Neural progenitor cell (in vitro differentiated cells): ENCODE results near the gene SLC25A27.

DNA sequence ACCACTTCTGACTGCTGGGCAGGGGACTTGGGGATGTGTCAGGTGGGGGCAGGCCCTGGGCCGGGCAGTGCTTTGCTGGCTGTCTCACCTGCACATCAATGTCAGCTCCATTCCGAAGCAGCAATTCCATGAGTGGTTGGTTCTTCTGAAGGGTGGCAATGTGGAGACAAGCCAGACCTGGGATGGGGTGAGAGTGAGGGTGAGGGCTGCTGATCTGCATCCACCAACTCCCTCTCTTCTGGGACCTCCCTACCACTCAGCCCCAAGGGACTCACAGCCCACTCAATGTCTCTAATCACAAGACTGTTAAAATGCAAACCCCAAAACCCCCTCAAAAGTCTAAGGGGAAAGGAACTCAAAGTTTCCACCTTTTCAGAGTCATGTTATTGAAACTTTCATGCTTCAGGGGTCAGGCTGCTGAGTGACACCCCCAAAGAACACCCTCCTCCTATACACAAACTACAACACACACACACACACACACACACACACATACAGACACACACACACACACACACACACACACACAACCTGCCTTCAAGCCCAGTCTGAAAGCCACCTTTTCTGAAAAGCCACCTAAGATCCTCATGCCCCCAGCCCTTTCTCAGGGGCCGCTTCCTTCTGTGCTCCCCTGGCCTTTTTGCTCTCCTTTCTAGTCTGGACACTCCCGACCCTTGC, 3.2 kb upstream of the SLC35B2 start:
- RAMPAGE, long total RNA = no peak

DNA sequence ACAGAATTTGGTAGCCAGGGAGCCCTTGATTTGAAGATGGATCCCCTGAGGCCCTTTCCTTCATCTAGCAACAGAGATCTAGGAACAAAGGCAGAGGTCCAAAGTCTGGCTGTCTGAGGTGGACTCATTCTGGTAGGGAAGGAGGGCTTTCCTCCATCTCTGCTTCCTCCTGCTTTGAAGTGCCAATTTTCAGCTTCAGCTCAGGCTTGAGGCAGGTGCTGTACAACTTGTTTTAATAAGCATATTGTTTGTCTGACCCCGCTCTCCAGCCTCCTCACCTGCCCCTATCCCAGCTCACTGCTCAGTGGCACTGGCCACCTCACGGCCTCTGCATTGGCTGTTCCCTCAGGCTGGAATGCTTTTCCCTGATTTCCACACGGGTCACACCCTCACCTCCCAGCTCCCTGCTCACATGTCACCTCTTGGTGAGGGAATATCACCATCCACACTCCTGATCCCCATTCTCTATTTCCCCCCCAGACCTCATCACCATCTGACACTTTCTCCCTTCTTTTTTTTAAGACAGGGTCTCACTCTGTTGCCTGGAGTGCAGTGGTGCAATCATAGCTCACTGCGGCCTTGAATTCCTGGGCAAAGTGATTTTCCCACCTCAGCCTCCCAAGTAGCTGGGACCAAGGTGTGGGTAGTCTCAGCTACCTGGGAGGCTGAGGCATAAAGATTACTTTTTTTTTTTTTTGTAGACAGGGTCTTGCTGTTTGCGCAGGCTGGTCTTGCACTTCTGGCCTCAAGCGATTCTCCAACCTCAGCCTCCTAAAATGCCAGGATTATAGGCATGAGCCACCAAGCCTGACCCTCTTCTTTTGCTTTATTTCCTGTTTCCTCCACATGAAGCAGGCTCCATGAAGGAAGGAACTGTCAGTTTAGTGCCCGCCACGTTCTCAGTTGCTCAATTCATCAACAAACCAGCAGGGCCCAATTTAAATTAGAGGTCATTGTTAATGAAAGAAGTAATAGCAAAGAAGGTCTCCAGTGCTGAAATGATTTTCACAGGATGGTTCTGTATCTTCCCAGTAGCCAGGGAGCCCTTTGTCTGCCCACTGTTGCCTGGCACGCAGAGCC, 1.6 kb upstream of the TCTE1 start:
- RAMPAGE, long total RNA = no peak

- RAMPAGE, long total RNA = no peak
These were observed 102.6 kb downstream of the CDC5L start for GRCh38 chr6:44489877-44490691.

DNA sequence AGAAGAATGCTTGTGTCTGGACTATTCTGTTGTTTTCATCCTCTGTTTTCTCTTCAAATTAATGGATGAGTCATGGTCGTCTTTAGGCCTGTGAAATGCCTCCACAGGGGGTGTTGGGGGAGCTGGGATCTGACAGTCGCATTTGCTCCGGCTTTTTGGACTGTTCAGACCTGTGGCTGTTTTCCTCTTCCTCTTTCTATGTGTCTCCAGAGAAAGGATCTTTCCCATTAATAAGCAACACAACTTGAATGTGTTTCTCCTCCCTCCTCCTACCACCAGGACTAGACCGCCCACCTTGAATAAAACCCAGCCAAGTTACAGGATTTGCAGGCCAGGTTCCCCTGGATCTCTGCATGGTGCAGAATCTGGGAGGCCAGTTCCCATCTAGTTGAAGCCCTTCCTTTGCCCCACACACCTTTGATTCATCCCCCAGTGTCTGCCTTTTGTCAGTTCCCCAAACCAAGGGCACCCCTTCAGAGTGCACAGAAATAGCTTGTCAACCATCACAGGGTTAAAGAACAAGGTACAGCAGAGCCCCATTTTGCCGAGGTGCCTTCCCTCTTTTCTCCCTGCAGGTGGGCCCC, 280.0 kb downstream of the CDC5L start:
- RAMPAGE, long total RNA = no peak

DNA sequence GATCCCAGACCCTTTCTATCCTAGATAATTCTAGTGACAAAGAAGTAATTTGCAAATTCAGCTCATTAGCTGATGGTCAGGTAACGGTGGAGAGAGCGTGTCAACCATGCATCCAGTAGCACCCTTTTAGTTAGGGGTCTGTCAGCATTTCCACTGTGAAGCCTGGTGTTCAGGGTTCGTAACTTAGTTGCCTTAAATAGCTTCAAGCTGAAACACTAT, 48.5 kb upstream of the SUPT3H start:
- RAMPAGE, long total RNA = no peak

DNA sequence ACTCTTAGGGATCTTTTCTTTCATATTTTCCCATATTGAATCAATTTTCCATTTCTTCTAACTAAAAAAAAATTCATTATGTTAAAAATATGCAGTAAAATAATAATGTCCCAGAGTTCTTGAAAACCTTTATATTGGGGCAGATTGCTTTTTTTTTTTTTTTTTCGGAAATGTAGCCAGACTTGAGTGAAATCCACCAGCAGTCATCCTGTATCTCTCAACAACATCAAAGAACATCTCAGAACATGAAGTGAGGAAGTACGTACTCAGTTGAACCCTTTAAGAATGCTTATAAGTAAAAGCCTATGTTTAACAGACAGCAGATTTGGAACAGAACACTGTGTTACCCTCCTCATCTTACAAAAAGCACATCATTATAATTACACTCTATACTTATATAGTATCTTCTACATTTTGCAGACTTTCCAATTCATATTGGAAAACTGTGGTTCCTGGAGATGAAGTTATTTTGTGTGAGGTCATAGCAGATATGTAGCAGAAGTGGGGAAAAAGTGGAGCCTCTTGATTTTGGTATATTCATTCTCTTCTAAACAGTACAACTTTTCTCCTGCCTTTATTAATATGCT, 51.0 kb upstream of the SUPT3H start:
- RAMPAGE, long total RNA = no peak

GRCh38 chr6:45566681-45567226, 189.0 kb upstream of the SUPT3H start:
- RAMPAGE, long total RNA = no peak

DNA sequence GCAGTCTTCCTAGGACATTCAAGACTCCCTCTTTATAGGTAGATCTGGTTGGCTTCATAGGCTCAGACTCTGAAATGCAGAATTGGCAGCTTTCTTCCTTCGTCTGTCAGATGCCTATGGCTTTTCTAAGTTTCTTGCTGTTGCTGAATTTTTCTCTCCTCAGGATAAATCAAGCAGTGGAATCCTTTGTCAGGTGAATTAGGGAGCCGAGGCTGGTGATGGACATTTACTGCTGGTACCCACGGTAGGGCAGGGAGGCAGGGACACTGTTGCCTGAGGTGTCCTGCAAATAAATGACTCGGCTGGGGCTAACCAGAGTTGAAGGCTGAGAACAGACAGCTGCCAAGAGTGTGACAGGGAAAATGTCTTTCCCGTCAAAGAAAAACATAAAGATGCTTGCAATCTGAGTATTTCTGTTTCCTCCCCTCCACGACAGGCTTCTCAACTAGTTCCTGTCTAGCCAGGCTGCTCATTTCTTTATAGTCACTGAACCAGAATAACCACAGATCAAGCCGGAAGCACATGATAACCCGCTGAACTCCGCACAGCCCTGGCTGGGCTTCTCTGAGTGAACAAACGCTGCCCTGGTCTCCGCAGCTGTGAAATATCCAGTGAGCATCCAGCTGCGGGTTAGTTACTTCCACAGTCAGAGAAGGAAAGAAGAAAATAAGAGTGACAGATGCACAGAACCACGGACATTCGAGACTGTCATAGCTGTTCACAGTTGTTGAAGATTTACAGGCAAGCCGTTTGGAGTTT, 299.6 kb upstream of the SUPT3H start:
- RAMPAGE, long total RNA = no peak

DNA sequence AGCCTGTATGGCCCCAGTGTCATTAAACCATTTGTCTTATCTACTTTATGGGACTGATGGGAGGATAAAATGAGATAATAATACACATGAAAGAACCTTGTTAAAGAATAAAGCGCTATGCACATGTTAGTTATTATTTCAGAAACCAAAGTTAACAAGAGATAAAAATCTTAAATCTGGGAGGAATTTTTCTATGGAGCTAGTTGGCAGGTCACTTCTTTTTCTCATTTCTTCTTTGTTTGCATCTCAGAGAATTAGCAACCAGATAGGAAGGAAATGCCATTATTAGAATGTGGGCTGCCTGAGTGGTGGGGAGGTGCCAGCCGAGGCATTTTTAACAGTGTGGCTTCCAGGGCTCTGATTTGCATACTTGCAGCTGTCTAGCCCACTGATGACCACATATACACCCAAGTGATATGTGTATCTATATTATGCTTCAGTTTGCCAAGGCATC, 206.8 kb downstream of the CLIC5 start:
- RAMPAGE, long total RNA = no peak

GRCh38 chr6:45970187-45970717, 45.4 kb downstream of the CLIC5 start:
- RAMPAGE, long total RNA = no peak

DNA sequence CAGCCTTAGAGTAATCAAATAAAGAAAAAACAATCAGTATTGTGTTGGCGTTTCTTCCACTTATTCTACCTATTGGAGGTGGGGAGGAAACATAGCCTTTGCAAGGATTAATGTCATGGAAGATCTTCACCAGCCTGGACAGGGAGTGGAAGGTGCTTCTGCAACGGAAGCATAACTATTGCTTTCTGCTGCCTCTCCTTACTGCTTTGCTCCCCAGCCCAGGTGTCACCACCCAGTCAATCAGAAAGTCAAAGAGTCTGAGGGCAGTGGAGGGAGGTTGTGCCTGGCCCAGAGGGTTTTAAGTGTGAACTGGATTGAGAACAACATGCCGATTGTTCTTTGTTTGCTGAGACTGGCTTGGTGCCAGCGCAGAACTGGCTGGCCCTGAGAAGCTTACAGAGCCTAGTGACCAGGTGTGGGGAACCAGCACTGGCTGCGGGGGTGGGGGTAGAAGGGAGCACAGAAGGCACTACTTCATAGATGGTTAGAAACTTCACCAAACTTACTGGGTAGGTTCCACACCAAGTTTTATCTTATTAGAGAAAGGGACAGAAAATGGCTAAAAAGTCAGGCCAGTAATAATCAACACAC, 31.1 kb upstream of the ENPP4 start:
- RAMPAGE, long total RNA = no peak

- RAMPAGE, long total RNA = no peak
These were observed 504 bp upstream of the ENPP4 start for GRCh38 chr6:46129275-46129694.

- RAMPAGE, long total RNA = no peak
These were observed 902 bp downstream of the ENPP4 start for GRCh38 chr6:46130711-46131070.

GRCh38 chr6:46334631-46334951, 156.7 kb downstream of the RCAN2 start:
- RAMPAGE, long total RNA = no peak

DNA sequence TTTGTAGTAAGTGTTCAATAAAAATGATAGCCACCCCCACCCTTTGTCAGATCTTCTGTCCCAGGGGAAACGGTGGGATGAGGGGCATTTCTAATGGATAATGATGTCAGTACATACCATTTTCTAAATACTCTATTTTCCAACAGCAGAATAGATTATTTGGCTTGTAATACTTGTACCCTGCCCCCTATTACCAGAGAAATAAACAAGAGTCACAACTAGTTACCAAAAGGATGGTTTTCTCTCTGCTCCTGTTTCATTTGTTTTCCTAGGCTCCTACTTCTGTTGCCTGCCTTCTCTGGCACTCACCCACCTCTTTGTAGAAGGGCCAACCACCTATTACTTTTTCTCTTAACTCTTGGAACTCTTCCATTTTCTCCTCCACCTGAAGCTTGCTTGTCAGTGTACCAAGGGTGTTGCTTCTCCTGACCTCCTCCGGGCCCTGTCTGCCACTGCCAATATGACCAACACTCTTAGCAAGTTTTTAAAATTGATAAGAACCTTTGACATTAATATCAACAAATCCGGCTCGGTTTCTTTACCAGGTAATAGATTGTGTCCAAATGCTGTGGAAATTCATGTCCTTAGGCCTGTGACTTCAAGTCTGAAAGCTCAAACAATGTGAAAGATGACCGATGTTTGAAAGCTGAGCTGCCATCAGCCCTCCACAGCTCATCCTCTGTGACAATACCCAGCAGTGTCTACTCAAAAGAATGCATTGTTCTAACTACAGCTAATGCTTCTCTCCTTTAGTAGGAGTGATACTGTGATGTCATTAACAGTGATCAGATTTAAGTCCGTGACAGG, 97.6 kb downstream of the RCAN2 start:
- RAMPAGE, long total RNA = no peak

GRCh38 chr6:46404968-46405472, 86.2 kb downstream of the RCAN2 start:
- RAMPAGE, long total RNA = no peak

DNA sequence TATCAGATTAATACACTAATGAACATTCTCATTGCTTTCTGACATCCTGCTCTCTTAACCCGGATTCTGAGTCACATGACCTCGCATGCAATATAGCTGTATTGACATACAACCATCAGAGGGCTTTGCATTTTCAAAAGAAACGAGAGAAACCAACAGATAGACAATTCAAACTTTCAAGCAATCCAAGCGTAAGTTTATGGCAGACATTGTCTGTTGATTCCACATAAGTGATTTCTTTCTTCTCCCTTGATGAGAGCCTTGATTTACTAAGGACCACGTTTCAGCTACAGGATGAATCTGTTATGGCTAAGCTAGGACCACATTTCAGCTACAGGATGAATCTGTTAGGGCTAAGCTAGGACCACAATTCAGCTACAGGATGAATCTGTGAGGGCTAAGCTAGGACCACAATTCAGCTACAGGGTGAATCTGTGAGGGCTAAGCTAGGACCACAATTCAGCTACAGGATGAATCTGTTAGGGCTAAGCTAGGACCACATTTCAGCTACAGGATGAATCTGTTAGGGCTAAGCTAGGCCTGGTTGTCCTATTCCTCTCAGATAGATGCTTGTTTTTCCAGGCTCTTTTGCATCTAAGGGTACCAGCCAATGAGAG, 63.5 kb downstream of the RCAN2 start:
- RAMPAGE, long total RNA = no peak

DNA sequence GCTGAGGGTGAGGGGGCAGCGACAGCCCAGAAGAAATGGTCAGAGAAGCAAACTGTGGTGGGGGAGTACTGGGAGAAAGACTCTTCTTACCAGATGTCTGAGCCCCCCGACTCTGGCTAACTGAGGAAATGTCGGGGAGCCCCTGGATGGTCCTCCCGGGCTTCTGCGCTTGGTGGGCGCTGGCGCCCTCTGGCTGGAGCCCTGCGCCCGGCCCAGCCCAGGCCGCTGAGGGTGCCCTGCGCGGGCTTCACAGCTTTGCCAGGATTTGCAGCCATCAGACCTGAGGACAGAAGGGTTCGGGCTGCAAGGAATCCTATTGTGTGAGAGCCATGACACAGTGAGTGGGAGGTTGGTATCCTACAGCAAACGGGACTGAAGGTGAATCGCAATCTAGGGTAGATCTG, 533 bp upstream of the RCAN2 start:
- RAMPAGE, long total RNA = no peak

DNA sequence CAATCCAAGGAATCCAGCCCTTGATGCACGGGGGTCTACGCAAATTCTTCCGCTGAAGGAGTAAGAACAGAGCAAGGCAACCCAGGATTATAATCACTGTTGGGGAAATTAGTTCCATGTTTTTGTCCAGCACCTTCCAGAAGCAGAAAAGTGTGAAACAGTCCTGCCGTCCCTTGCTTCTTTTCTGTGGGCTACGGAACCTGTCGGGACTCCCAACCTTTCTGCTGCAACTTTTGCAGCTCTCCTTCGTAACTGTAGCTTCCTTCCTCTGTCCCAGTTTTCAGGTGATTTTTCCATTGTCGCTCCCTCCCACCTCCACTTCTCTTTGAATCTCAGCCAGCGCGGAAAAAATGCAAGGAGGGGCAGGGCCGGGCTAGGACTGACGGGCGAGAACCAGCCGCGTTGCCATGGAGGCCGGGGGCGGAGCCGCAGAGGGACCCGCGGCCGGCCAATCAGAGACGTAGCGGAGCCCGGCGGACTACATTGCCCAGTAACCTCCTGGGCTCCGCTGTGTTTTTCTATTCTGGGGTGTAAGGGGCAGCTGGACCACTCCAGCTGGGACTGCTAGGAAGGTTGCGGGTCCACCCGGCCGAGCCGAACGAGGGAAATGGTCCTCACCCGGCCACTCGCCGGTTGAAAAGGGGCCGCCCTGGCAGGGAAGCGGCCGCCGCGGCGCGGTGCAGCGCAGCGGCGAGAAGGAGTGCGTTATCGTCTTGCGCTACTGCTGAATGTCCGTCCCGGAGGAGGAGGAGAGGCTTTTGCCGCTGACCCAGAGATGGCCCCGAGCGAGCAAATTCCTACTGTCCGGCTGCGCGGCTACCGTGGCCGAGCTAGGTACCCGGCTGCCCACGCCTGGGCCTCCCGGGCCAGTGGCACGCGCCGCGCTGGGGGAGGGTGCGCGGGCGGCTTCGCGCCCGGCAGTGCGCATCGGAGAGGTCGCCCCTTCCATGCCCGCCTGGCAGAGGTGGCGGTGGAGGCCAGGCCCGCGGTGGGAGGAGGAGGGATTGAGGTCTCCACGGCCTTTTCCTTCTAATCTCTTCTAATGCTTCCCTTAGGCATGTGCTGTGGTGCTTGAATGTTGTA, at the start of gene SLC25A27:
TSS of gene SLC25A27 (plus strand) at position 511 of the 1,083 bp plus-strand sequence.
- RAMPAGE, long total RNA = no peak

DNA sequence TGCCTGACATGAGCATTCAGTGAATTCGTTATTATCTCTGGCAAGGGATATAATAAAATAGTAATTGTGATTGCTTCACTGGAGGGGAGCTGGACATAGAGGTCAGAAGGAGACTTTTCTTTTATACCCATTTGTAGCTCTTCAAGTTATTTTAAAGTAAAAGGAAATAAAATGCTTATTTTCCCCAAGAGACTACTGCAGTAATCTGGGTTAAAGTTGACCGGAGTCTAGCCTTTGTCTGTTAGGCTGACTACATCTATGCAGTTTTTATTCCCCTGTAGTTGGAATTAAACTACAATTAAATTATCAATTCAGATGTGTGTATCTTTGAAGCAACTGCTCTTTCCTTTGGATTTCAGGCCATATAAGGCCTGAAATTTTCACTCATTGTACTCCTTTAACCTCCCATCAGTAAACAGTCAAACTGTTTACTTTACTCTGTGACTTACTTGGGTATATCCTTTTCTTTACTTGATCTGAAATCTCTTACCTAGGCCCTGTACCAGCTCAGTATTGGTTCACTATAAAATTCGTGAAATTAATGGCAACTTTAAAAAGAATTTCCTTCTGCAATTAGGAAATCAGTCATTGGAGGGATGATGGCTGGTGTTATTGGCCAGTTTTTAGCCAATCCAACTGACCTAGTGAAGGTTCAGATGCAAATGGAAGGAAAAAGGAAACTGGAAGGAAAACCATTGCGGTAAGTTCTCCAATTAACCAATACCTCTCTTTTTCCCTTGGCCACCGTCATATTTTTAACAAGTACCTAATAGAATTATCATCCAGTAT, 9.2 kb downstream of the SLC25A27 start:
- RAMPAGE, long total RNA = no peak